ENCODE measurements around the genes DYNC2I2 and SPOUT1.

DNA sequence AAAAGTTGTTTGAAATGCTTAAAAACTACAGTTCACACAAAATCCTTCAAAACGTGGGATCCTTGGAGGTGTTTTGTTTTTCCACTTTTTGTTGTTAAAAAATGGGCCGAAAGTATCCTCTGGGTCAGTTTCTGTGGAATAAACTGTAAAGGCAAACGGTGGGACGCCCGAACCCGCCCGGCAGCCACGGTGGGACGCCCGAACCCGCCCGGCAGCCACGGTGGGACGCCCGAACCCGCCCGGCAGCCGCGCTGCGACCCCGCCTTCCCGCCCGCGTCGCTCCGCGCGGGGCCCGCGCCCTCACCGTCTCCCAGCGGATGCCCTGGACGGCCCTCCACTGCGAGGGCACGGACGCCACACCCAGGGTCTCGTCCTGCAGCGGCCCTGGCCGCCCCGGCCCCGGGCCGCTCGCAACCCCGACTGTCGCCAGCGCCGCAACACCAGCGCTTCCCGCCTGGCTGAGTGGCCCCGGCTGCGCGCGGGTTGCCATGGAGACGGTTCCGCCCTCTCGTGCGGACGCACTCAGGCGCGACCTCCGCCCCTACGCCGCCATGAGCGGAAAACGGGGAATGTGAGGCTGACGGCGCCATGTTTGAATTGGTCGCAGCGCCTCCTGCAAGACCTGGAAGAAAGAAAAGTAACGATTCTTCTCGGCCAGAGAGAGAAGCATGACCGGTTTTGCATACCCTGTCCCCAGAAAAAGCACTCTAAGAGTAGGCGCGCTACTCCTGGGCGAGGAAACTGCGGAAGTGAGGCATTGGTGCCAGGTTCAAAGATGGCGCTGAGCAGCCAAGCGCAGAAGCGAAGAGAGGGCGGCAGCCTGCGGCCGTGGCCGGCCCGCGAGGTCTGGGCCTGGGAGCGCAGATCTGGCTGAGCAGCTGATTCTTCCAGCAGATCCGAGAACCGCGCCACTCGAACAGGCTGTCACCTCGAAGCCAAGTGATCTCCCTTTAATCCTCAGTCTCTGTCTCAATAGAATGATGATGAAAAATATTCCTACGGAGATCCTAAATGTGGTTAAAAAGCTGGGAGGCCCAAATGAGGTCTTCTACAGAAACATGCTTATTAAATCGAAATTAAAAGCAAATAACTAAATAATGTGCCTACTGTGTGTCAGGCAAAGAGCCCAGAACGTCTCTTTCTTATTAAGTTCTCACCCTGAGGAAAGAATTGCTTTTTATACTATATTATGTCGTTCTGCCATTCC, at the start of gene DYNC2I2:
DYNC2I2 (minus strand) TSS at position 611 of the 1,207 bp plus-strand sequence.
- RRBS, 2 experiments, result under 1 to 3% methylated on average over 10 of the region's 95 CpGs

DNA sequence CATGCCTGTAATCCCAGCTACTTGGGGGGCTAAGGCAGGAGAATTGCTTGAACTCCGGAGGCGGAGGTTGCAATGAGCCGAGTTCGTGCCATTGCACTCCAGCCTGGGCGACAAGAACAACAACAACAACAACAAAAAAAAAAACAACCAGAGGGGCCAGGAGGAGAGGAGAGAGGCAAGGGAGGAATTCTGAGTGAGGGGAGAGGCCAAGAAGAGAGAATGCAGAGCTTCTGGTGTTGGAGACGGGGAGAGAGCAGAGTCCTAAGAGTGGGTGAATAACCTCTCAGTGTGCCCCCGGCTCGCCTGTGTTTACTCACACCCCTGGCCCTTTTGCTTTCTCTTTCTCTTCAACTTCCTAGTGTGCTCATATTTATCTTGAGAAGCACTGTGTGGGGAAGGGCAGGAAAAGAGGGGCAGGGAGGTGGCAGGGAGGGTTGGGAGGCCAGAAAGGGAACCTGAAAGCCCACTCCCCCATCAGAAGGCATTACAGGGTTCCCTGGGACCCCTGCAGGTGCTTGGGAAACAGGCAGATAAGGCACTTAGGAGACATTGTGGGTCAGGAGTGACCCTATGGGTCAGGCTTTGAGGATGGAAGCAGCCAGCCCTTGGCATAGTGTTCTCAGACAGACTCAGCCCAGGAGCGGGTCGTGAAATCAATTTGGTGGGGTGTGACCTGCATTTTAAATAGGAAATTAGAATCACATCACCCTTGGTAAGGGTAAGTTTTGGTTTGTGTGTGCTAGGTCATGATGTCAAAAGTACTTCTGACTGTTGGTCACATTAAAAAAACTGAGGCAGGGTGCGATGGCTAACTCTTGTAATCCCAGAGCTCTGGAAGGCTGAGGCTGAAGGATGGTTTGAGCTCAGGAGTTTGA, 2.9 kb upstream of the SET start:
- RRBS, 2 experiments, result no CpG with 5 or more reads among the region's 11 CpGs

DNA sequence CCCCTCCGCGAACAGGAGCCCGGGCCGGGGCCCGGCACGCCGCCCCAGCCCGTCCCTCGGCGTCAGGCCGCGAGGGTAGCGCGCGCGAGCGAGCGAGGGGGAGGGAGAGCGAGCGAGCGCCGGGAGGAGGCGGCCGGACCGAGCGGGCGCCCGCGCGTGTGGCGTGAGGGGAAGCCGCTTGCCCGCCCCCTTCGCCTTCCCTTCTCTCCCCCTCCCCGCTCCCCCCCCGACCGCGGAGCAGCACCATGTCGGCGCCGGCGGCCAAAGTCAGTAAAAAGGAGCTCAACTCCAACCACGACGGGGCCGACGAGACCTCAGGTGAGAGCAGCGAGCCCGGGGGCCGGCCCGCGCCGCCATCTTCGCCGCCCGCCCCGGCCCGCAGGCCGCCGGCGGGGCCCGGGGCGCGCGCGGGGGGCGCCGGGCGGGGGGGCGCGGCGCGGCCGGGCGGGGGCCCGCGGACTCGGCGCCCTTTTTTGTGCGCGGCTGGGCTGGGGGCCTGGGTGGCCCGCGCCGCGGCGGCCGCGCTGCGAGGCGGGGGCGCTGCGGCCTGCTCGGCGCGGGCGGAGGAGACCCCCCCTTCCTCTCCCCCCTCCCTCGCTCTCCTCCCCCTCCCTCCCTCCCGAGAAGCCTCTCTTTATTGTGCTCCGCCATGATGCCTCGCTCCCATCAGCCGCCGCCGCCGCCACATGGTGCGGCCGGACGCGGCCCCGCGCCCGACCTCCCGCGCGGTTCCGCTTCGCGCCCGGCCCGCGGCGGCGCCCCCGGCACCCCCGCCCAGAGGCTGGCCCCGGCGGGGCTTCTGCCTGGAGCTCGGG, 523 bp downstream of the SET start:
- RRBS, 2 experiments, result under 1 to 6% methylated on average over 34 of the region's 126 CpGs

GRCh38 chr9:128720796-128721895, 2.8 kb downstream of the ZDHHC12 start:
- RRBS, 2 experiments, result 78 to 83% methylated on average over 4 of the region's 38 CpGs

- RRBS, 2 experiments, result 3 to 10% methylated on average over 14 to 16 of the region's 36 CpGs
These were observed 515 bp downstream of the ZER1 start for GRCh38 chr9:128771042-128771782.

DNA sequence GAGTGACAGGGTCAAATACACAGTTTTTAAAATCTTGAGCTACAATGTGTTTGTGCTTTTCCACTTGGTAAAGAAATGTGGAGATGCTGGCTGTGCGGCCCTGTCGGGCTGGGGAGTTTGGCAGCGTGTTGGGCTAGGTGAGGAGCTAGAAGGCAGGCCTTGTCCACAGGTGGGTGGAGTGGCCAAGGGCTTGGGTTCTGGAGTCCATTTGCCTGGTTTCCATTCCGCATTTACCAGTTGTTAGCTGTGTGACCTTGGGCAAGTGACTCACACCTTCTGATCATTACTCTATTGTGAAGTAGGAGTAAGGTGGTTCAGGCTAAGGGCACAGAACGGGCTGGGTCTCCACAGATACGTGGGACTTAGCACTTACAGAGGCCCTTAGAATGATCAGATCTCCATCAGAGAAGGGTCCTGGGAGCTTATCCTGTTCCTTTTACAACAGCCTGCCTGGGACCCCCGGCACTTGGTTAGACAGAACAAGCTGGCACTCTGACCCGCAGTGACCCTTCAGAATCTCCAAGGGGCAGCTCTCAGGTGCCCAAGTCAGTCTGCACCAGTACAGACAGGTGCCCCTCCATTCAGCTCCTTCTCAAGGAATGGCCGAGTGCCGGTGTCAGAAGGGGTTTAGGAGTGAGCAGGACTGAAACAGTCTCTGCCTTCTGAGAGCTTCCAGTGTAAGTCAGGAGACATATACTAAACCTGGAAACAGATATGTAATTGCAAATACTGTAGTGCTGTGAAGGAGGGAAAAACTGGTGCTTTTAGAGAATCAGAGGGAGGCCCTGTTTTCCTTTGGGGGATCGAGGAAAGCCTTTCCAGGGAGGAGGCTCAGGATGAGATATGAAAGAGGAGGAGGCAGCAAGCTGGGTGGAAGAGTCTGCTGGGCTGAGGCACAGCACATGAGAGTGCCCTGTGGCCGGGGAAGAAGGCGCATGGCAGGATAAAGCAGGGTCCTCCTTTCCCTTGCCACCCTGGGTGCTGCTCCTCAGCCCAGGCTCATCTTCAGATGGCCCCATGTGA, 6.5 kb downstream of the TBC1D13 start:
- RRBS, 2 experiments, result no CpG with 5 or more reads among the region's 13 CpGs

DNA sequence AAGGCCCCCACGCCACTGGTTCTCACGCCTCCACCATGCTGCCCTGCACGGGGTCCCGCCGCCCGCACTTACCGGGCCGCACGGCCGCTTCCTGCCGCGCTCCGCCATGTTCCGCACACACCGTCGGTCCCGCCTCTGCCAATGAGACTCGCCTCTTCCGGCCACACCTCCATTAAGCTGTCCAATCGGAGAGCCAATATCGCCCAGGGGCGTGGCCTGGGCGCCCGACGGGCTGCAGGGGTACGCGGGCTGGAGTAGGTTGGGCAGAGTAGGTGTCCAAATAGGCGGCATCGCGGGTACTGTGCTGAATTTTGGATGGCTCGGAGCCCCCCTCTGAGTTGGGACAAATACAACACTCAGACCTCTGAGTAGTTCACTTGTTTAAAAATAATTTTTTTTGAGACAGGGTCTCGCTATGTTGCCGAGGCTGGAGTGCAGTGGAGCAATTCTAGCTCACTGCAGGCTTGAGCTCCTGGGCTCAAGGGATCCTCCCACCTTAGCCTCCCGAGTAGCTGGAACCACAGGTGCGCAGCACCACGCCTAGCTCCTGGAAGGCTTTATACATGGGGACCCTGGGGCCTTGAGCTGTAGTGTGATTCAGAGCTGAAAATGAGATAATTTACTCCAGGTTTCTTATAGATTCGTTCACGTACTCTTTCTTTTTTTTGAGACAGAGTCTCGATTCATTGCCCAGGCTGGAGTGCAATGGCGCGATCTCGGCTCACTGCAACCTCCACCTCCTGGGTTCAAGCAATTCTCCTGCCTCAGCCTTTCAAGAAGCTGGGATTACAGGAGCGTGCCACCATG, at the start of gene SPOUT1:
SPOUT1 (minus strand) TSS at position 122 of the 807 bp plus-strand sequence.
- RRBS, 2 experiments, result under 1 to 4% methylated on average over 17 of the region's 43 CpGs

- RRBS, 2 experiments, result no CpG with 5 or more reads among the region's 2 CpGs
These were observed 1.2 kb downstream of the LRRC8A start for GRCh38 chr9:128883239-128883386.

DNA sequence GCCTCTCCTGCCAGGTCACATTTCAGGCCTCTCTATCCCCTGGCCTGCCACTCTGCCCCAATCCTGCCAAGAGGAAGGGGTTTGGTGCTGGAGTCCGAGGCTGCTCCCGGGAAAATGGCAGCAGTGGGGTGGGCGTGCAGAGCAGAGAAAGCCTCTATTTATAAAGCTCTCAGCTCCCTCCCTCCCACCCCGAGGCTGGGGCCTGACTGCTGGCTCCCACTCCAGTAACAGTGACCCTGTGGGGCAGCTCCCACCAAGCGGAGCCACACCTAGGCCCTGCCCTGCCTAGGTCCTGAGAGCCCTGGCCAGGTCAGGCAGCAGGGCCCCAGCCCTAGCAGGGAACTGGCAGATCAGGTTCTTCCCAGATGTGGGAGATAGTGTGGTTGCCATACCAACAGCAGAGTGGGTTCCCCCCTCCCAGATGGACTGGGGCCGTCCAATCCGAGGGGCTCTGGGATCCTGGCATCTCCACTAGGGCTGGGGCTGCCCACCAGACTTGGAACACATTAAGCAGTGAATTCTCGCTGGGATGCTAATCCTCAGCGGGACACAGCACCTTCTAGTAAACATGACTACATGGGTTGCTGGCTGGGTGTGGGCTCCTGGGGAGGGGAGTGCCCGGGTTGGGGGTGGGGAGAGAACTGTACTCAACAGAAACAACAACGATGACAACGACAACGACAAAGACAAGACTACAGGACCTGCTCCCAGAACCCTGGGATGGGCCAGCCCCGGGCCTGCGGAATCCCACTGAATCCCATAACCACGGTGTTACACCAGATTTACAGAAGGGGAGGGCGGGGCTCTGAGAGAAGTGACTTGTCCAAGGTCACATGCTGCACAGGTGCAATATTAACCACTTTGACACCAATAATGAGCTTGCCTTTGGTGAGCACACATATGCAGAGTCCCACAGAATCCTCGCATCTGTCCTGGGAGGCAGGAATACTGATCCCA, 1.5 kb downstream of the SH3GLB2 start:
- RRBS, 2 experiments, result 18% methylated on average over 2 of the region's 18 CpGs; no CpG with 5 or more reads in 1 of the 2 experiments

DNA sequence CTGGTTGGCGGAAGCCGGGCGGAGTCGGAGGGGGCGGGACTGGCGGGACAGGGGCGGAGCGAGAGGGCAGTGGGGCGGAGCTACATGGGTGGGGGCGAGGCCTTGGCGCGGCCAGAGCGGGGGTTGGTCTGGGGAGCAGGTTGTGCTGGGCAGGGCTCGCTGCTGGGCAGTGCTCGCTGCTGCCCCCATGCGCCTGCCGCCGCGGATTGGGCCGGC, 218 bp upstream of the SH3GLB2 start:
- RRBS, 2 experiments, result no CpG with 5 or more reads among the region's 20 CpGs

DNA sequence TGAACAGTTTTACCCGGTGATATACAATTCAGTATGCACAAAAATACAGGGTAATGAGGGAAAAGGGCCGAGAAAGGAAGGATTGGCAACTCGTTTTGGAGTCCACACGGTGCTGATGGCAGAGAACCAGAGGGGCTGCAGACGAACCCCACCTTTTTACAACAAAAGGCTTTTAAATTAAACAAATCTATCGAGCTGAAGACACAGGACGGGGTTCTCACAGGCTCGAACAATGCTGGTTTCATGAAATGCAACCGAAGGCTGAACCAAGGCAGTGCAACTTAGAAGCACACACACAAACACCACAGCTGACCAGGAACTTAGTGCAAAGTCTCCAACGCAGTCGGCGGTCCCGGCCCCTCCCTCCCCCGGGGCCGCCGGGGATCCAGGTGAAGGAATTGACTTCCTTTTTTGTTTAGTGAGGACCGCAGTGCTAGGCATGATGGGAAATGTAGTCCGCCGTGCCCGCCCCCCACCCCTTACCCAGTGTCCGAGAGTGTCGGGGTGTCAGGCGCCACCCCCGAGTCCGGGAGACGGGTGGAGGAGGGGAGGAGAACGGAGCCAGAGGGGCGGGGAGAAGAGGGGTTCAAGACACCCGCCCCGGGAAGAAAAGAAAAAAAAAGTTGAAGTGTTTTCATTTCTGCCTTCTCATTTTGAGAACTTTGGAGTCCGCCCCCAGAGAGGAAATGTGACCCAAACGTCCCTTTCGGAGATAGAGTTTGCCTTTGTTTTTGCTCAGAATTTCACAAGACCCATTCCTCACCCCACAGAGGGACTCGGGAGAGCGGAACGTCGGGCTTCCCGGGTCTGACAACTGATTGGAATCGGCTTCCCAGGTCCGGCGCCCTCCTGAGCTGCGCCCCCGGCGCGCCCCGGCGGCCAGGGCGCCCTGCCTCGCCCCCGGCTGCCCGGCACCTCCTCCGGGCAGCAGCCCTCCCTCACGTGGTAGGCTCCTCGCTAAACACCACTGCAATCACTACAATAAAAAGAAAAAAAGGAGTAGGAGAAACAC, 2.2 kb downstream of the IER5L start:
- RRBS, 2 experiments, result 1 to 8% methylated on average over 6 to 8 of the region's 54 CpGs

- RRBS, 2 experiments, result no CpG with 5 or more reads among the region's 26 CpGs
These were observed 143.3 kb upstream of the IER5L start for GRCh38 chr9:129321140-129321946.

GRCh38 chr9:129339157-129339672, 161.2 kb upstream of the IER5L start:
- RRBS, 2 experiments, result no CpG with 5 or more reads among the region's 7 CpGs

DNA sequence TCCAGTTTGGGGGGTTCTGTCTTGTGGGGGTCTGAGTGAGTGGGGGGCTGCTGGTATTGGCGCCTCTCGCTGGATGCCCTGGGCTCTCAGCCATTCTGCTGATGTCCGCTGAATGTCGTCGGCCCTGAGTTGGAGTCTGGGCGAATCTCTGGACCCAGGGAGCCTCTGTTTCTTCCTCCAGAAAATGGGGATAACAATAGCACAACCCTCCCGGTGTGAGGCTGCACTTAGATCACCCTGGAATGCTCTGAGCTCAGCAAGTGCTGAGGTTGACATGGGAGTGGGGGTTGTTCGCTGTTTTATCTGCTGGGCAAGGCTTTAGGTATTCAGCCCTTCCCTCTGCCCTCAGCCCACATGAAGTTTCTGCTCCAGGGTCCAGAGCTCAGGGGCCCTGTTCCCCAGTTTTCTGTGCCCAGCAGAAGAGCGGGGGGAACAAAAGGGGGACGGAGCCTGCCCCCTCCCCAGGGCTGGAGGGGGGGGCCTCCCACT, 215.9 kb downstream of the C9orf50 start:
- RRBS, 2 experiments, result no CpG with 5 or more reads among the region's 10 CpGs

- RRBS, 2 experiments, result no CpG with 5 or more reads among the region's 15 CpGs
These were observed 212.0 kb downstream of the C9orf50 start for GRCh38 chr9:129408692-129409444.

DNA sequence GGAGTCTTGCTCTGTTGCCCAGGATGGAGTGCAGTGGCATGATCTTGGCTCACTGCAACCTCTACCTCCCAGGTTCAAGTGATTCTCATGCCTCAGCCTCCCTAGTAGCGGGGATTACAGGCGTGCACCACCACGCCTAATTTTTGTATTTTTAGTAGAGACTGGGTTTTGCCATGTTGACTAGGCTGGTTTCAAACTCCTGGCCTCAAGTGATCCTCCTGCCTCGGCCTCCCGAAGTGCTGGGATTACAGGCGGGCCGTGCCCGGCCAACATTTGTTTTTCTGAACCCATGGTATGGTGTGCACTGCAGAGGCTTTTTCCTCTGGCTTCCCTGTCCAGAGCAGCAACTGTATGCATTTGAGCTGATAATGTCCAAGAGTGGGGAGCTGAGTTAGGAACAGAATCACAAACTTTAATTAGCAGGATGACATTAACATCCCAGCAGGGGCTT, 208.4 kb downstream of the C9orf50 start:
- RRBS, 2 experiments, result no CpG with 5 or more reads among the region's 8 CpGs

DNA sequence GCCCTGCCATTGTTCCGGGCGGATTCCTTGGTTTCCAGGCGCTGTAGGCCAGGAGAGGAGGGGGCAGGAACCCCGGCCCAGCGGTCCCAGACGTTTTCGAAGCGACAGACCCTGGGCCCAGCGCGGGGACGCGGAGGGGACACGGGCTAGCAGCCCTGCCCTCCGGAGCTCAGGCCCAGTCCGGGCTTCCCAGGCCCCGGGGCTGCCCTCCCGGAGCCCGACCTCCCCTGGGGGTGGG, 206.9 kb downstream of the C9orf50 start:
- RRBS, 2 experiments, result 2 to 4% methylated on average over 12 to 13 of the region's 18 CpGs

GRCh38 chr9:129460426-129461382, 160.2 kb downstream of the C9orf50 start:
- RRBS, 2 experiments, result under 1 to 4% methylated on average over 19 of the region's 54 CpGs

GRCh38 chr9:129500585-129501699, 120.0 kb downstream of the C9orf50 start:
- RRBS, 2 experiments, result 69 to 84% methylated on average over 3 of the region's 17 CpGs

DNA sequence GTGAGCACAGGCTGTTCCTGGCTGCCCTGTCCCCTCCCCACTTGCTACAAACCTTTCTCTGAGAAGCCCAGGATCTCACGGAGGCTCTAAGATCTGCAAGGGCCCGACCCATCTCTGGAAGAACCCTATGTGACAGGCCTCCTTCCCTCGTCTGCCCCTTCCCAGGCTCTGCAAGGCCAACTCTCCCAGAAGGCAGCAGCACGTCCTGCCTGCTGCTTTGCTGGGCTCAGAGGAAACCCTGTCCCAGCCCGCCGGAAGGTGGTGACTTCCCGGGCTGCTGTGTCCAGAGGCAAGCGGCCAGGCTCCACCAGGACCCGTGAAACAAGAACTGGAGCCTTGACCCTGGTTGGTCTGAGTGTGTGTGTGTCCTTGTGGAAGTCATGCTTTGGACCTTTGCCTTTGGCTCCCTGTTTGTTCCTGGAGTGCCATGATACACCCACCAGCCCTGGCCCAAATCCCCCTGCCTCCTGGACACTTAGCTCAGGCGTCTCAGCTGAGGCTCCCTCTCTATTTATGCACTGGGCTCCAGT, 72.4 kb downstream of the C9orf50 start:
- RRBS, 2 experiments, result no CpG with 5 or more reads among the region's 10 CpGs